A172 (cell line): ENCODE measurements around the gene ST6GALNAC2.

GRCh38 chr17:76272867-76273210 lies 7.7 kb downstream of the UBALD2 start:
- RAMPAGE, long total RNA = no peak

GRCh38 chr17:76274238-76274870 lies 9.2 kb downstream of the UBALD2 start:
- RAMPAGE, long total RNA = no peak

DNA sequence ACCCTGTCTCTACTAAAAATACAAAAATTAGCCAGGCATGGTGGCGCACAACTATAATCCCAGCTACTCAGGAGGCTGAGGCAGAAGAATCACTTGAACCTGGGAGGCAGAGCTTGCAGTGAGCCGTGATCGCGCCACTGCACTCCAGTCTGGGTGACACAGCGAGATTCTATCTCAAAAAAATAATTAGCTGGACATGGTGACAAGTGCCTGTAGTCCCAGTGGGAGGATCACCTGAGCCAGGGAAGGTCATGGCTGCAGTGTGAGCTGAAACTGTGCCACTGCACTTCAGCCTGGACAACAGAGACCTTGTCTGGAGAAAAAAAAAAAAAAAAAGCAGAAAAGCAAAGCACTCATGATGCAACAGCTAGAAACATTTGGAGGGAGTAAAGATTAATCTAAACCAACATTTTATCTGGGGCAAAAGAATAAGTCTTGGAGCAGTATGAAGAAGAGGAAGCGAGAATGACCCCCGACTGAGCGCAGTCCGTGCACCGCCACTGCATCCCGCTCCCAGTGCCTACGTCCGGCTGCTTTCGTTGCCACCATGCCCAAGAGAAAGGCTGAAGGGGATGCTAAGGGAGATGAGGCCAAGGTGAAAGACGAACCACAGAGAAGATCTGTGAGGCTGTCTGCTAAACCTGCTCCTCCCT lies 8.3 kb downstream of the PRPSAP1 start:
- RAMPAGE, long total RNA = no peak

- RAMPAGE, long total RNA = no peak
Observed at GRCh38 chr17:76357476-76358003, 3.8 kb upstream of the PRPSAP1 start.

GRCh38 chr17:76387108-76387791 lies 2.8 kb downstream of the SPHK1 start:
- RAMPAGE, long total RNA = no peak

GRCh38 chr17:76474235-76474800 lies 6.9 kb downstream of the AANAT start:
- RAMPAGE, long total RNA = no peak

GRCh38 chr17:76560865-76561985 lies 21.4 kb downstream of the PRCD start:
- RAMPAGE, long total RNA = no peak

- RAMPAGE, long total RNA = no peak
Observed at GRCh38 chr17:76585614-76586482, at the start of gene ST6GALNAC2. Gene ST6GALNAC2 (minus strand): TSS chr17:76585860.

- RAMPAGE, long total RNA = no peak
Observed at GRCh38 chr17:76682253-76682687, 28.5 kb downstream of the MXRA7 start.

DNA sequence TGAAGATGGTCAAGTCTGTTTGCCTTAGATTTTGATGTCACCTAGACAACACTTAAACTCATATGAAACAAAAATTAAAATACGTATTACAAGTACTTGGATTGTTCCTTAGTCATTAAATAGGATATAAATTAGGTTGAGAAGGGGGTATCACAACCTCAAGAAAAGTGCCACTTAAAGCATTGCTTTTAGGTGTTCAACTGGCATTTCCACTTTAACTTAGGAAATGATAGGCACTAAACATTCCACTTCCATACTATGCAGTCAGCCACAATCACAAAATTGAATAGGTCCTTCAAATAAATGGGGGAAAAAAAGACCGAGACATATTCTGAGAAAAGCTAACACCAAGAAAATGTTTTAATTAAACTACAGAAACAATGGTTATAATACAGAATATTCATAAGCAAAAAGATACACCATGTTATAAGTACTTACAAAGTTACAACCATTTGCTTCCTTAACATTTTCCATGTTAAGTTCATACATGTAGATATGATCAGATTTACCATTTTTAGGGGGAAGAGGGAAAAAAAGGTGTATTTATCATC lies 3.3 kb downstream of the SRSF2 start:
- RAMPAGE, long total RNA = no peak

GRCh38 chr17:76740248-76740787 lies 2.4 kb downstream of the MFSD11 start:
- RAMPAGE, long total RNA = no peak

- RAMPAGE, long total RNA = no peak
Observed at GRCh38 chr17:76900220-76900915, 32.2 kb downstream of the MGAT5B start.

DNA sequence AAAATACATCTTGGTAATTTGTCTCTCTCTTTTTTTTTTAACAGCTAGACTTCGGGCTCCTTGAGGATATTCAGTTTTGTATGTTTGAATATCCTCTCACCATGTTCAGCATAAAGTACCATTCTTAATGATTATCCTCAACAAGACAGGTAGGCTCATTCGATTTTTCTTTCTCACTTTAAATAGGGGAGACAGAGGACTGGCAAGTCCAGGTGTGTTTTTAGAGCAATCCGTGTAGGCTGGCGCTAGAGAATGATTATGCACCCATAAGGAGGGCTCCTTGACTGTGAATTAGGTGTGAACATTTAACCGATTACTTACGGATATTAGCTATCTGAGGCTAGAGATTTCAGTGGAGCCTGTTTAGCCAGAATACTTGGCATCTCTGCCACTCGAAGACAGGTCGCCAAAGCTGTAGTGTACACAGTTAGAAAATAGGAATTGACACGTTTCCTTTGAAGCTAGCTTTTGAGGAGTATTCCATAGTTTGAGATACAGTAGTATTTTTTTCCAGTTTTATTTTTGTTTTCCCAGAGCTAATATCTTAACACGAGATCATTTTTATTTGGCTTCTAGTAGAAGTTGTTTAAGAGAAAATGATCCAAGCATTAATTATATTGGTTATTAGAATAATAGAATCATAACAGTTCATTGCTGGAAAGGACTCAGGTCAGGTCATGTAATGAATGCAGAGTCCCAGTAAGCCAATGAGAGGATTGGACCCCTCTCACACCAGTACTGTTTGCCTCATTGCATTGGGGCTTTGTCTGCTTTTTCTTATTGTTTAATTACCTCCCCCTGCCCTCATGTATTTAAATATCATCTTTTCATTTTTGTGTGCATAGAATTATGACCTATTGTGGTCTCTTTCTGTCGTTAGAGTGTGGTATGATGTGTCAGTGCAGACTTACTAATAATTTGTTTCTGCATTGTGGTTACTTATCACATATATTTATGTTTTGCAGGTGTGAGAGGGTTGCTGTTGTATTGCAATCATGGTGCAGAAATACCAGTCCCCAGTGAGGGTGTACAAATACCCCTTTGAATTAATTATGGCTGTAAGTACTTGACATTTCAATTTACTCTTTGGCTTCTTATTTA lies 2.2 kb downstream of the SEC14L1 start:
- RAMPAGE, long total RNA = no peak

- RAMPAGE, long total RNA = no peak
Observed at GRCh38 chr17:77164500-77165037, 23.8 kb downstream of the SEC14L1 start.

GRCh38 chr17:77195970-77196494 lies 55.3 kb downstream of the SEC14L1 start:
- RAMPAGE, long total RNA = no peak

- RAMPAGE, long total RNA = no peak
Observed at GRCh38 chr17:77212337-77213119, 68.8 kb upstream of the SEPTIN9 start.

GRCh38 chr17:77283115-77283632 lies 1.9 kb downstream of the SEPTIN9 start:
- RAMPAGE, long total RNA = no peak

- RAMPAGE, long total RNA = no peak
Observed at GRCh38 chr17:77372731-77373718, 91.7 kb downstream of the SEPTIN9 start.

GRCh38 chr17:77435247-77435943 lies 154.1 kb downstream of the SEPTIN9 start:
- RAMPAGE, long total RNA = no peak

DNA sequence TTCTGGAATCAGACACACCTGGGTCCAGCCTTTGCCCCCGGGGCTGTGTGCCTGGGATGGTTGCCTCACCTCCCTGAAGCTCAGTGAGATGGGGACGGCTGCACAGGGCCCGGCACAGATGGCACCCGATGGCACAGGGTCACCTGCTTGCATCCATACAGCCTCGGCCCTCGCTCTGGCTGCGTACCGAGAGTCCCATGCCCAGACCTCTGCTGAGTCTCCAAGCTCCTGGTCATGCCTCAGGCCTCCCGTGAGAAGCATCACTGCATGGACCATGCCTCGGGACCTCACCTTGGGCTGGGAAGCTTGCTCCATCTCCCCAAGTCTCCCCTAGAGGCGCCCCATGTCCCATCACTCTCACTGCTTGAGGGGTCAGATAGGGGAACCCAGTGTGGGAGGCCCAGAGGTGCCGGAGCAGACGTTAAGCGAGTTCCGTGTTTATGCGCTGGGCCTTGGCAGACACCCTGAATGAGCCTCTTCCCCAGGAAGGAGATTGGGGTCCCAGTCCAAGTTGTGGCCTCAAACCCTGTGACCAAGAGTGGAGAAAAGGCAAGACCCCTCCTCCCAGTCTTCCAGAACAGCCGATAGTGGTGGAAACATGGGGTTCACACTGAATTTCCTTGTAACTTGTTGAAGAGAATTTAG lies 175.9 kb downstream of the SEPTIN9 start:
- RAMPAGE, long total RNA = no peak